ENCODE measurements around a stretch of chr10.

- PRO-cap: no peak
Observed at GRCh38 chr10:69095557-69096102, 7.7 kb downstream of the SRGN start.

DNA sequence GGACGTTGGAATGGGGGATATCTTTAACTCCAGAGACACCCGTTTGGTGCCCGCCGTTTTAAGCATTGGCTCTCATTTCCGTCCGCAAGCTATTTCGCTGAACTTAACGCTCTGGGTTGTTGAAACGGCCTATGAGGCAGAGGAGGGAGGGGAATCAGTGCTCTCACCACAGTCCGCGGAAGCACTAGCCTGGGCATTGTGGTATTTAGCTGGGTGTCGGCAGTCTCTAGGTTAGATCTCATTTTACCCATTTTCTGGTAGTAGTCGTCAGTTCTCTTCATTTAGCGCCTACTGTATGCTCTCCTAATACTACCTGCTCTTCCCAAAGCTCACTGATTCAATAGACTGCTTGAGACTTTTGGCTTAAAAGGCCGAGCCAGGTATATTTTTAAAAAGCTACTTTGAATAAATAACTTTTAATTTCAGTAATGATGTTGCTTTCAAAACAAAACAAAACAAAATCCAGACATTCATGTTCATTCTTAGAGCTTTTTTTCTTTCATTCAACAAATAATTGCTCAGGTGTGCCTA lies 922 bp downstream of the VPS26A start:
- PRO-cap: no peak

DNA sequence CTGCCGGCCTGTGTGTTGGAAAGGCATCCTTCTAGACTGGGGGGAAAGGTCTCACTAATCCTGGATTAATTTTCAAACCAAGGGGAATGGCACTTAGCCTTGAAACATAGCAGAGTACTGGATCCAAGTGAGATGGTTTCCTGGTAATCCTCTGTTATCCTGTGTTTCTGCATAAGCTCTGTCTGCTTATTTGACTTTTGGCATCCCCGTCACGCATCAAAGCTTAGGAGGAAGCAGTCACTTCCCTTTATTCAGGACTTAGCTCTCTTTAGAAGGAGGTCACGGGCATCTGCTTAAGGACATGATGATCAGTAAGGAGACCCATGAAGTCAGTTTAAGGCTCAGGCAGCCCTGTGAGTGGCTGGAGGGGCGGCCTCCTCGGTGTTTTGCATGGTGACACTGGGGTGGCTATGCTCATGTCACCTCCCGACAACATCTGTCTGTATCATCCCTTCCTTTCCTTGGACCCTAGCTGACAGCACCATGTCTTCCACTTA lies 30.1 kb downstream of the TSPAN15 start:
- PRO-cap: no peak

DNA sequence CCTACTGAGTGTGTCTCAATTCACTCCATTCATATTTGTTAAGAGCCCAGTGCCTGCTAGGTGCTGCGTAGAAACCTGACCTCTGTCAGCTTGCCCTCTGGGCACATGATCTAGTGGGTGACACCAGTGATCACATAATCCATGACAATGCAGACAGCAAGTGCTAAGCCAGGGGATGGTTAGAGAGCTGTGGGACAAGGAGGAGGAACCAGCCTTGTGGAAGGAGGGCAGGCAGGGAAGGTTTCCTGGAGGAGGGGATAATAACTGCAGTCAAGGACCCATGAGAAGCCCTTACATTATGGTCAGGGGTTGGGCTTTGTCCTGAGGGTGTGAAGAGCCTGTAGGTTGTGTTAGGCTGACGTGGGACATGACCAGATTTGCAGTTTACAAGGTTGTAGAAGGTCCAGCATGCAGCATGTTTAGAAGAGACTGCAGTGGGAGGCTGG lies 81.7 kb downstream of the COL13A1 start:
- PRO-cap: no peak

GRCh38 chr10:70235097-70235633 lies 1.9 kb upstream of the PPA1 start:
- PRO-cap: no peak

DNA sequence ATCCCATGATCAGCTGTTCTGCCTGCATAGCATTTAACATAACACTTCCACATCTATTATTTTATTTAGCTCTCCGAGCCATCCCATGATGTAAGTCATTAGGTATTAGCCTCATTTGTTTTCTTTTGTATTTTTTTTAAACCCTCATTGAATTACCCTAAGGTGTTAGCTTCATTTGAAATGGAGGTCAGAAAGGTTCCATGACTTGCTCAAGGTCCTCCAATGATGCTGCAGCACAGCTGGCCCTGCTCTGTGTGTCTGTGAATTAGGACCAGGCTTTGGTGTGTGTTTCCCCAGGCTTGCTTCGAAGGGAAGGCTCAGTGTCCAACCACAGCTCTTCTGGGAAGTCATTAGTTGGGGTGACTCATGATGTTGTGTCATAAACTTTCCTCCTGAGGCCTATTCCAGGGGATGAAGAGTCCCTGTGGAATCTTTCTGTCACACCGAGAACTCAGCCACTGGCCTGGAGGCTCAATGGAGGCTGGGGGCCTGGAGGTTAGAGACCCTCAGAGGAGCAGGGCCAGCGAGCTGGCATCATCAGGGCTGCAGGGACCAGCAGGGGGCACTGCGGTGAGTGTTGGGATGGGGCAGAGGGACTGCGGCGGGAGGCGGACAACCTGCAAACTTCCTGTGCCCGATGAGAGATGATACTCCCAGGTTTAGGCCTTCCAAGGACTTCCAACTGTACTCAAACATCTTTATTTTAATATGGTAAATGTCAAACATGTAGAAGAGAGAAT lies 16.3 kb downstream of the NPFFR1 start:
- PRO-cap: no peak

DNA sequence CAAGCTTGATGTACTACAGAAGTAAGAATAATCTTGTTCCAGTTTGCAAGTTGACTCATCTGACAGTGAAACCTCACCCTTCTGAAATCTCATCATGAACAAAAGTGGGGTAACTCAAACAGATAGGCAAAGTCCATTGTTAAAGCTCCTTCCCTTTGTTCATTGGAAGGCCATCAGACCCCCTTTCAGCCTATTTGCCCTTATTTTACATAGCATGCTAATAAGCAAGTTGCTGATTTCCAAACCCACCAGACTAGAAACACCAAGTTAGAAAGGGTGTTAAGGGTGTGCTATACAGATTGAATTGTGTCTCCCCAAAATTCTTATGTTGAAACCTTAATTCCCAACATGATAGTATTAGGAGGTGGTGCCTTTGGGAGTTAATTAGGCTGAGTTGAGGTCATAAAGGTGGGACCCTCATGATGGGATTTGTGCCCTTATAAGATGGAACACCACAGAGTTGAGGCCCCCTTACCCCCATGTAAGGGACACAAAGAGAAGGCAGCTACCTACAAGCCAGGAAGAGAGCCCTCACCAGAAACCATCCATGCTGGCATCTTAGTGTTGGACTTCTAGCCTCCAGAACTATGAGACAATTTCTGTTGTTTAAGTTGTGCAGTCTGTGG lies 13.9 kb downstream of the EIF4EBP2 start:
- PRO-cap: no peak

- PRO-cap: no peak
Observed at GRCh38 chr10:70430499-70431212, 10.8 kb downstream of the NODAL start.

GRCh38 chr10:70433542-70434086 lies 7.9 kb downstream of the NODAL start:
- PRO-cap: no peak

DNA sequence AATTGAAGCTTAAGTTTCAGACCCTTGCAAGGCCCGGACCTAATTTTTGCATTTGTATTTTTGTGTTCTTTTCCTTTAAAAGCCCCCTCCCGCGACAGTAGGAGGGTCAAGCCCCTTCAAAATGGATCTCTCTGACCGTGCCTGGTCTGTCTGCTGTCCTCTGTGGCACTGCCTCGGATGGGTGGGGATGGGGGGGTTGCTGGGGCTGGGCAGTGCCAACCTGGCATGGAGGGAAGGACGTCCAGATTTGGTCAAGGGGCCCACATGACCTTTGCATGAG lies 17.8 kb upstream of the NODAL start:
- PRO-cap: no peak

DNA sequence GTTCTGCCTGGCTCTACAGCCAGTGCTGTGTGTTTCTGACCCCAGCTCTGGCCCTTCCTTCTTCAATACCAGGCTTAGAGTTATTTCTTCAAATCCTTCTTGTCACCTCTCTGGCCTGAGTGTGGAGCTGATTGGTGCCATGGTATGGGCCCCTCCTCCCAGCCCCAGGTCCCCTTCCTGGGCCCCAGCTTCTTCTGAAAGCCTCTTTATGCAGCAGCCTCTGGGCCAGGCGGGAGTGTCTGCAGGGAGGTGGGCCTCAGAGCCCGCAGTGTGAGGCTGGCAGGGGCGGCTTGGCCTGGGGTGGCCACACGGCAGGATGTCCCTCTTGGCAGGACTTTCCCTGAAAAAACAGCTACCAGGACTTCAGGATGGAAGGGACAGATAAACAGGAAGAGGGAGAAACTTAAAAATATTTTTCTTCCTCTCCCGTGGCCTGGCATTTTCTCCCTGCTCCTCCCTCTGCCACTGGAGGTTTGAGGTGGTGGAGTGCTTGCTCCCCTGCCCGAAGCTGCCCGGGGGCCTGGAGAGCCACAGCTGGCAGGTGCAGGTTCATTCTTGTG lies 20.7 kb downstream of the PALD1 start:
- PRO-cap: no peak

DNA sequence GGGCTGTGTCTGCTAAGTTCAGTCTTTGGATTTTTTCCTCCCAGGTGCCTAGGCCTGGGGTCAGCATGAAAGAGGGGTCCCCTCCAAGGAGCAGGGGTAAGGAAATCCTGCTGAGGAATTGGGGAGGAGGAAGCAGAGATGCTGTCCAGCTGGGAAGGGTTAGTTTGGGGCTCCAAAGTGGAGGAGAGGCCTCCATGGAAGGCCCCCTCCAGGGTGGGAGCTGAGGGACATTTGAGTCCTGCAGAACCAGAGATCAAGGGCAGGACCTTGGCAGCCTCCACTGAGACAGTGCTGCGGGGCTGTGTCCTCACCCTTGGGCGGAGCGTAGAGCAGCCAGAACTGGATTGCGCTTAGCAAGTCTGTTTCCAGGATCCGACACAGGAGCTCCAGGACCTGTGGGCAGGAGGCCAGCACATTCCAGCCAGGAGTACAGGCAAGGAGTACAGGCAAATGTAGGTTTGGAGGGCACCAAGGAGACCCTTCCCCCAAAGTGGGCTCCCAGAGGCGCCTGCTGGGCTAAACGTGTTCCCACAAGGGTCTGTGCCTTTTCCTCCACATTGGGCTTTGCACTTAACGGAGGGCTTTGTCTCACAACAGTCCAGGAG lies 10.2 kb downstream of the TBATA start:
- PRO-cap: no peak

DNA sequence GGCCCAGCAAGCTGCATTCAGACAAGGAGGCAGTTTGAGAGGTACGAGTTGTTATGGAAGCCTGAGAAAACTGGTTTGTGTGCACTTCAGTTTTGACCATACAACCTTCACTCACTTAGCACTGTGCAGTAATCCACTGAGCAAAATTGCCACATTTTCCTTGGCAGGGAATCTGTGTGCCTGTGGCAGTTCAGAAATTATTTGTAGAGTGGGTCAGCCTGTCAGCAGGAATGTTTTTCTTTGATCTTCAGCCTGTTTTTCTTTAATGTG lies 20.1 kb downstream of the SGPL1 start:
- PRO-cap: no peak

DNA sequence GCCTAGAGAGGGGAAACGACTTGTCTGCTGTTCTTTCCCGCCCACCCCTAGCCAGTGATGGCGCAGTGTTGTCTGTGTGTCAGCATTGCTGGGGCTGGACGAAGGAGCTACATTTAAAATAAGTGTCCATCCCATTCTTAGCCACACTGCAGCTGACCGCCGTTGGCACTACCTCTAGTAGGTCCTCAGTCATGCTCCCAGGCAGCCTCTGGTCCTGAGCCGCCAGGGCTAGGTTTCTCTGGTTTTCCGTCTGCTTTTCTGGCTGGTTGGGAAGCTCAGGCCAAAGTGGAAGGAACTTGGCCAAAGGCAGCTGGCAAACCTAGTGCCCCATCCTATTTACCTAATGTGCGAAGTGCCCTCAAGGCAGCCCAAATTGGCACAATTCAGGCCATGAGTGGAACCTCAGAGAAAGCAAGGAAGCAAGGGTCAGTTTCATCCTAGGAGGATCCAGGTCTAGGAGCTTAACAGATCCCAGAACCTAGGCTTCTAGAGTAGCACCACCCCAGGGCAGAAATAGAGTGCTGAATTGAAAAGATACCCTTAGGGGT lies 1.8 kb downstream of the PCBD1 start:
- PRO-cap: no peak

DNA sequence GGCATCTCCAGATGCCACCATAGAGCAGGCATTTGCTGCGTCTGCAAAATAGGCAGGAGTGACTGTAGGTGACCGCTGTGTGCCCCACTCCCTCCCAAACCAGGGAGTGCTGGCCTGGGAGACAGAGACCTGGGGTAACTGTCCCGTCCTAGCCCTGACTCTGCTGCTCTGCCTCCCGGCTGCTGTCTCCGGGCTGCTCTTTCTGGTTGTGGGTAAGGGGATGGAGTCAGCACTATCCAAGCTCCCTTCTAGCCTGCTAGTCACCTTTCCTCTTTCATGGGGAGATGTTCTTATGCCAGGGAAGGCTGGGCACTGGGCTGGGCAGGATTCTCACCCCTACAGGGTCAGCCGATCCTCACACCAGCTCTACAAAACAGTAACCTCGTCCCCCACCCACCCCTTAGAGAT lies 29.5 kb upstream of the PCBD1 start:
- PRO-cap: no peak

GRCh38 chr10:70985762-70985961 lies 97.3 kb upstream of the PCBD1 start:
- PRO-cap: no peak

GRCh38 chr10:71013988-71014442 lies 125.7 kb upstream of the PCBD1 start:
- PRO-cap: no peak

DNA sequence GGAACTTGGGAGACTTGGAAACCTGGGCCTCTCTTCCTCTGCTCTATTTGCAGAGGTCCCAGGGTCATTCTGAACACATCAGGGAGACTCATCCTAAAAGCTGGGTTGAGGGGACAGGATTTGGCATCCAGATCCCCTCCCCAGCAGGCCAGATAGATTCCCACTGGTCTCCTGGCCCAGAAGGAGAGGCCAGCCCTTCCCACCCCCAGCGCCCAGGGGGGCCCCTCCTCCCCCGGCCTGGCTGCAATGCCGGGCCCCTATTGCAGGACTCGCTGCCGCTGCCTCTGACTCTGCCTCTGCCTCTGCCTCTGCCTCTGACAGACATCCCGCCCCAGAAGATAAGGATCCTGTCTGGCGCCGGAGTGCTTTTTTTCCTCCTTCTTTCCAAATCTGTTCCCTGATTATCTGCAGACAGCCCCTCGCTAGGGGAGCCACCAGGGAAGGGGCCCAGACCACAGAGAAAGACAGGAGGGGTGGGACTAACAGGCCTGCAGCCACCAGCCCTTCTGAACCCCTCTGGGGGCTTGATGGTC lies 22.5 kb downstream of the UNC5B start:
- PRO-cap: no peak

GRCh38 chr10:71261909-71262474 lies 49.6 kb downstream of the UNC5B start:
- PRO-cap: no peak

GRCh38 chr10:71299096-71299475 lies 20.0 kb upstream of the SLC29A3 start:
- PRO-cap: no peak

All from mesenteric fat pad (tissue), 1 donor.